Mesothelial cell of epicardium (in vitro differentiated cells): ENCODE measurements around a stretch of chr2.

- PRO-cap: unidirectional peak, minus-strand start at chr2:36569710
Measured at GRCh38 chr2:36569583-36569878, 28.4 kb downstream of the FEZ2 start.

GRCh38 chr2:36966751-36967407, 543 bp upstream of the STRN start:
- PRO-cap: bidirectional peak, plus-strand start at chr2:36966838, minus-strand start at chr2:36966673

DNA sequence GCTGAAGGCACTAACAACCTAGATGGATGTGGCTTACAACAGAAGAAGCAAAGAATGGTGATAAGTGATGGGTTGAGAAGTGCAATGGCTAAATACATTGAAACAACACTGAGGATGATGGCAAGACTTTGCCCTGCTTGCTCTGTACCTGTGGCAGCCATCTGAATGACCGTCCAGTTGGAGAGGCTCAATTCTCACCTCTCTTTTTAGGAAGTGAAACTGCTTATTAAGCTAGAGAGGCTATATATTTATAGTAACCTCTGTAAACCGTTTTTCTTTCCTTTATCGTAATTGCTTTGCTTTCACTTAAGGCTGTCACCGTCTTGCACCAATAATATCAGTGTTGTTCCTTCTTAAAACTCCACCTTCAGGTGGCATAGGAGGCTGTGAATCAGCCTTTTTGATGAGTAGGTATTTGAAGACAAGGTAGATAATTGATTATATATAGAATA, 5.8 kb downstream of the GPATCH11 start:
- PRO-cap: no peak

GRCh38 chr2:37326356-37326695, 1.7 kb upstream of the PRKD3 start:
- PRO-cap: no peak

DNA sequence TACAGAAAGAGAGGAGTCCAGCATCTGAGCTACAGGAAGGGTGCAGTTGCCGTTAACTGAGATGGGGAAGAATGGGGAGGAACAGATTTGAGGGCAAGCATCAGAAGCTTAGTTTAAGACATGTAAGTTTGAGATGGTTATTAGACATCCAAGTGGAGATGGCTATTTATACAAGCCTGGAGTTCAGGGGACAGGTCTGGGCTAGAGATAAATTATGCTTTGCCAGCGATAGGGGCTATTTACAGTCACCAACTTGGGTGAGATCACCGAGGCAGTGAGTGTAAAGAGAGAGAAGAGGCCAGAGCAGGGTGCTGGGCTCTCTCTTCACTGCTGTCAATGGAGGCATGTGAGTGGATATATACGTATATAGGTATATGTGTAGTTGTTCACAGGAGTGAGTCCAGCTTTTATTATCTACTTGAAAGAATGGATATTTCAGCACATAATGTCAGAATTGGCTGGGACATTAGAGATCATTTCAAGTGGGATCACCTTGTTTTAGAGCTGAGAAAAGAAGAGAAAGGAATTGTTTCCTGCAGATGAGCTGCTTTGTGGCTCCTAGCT, 81.0 kb downstream of the QPCT start:
- PRO-cap: no peak

DNA sequence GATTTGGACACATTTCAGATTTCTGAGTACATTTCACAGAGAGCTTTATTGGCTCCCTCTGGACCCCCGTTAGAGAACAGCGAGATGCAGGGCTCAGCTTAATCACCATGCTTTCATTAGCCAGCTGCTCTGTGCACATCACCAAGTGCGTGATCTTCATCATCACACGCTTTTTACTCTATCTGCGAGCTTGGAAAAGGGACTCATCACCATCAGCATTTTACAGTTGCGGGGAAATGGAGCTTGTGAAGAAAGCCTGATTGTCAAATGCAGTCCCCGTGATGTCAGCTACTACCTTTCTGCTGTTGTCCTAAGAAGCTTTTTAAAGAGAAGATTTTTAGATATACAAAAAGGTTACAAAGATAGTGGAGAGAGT, 88.5 kb downstream of the CDC42EP3 start:
- PRO-cap: no peak

DNA sequence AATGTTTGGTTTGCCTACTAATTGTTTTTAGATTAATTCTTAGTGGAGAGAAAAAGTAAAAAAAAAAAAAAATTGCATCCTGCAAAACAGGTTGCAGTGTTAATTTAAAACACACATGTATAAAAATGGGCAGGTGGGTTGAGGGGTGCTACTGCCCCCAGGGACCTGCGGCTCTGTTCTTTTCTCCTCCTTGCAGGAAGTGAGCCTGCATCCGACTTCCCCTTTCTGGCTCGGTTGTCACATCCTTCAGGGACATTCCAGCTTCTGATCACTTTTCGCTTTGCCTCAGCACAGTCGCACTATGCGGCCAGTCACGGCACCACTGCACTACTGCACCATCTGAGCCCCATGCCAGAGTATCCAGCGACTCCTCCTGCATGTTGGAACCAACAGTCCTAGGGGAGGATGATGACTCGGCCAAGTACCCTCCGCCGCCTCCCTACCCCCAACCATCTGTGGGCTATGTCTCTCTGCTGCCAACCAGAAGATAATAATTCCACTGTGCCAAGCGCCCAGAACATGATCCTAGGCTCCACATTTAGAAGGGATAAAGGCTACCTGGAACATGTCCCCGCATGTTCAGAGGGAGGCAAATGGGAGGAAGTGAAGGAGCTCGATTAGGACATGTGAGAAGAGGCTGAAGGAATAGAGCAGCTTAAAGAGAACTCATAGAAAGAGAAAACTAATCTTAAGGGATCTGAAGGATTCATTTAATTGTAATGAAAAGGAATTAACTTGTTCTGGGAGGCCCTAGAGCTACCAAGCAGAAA, 17.6 kb downstream of the CDC42EP3 start:
- PRO-cap: no peak

DNA sequence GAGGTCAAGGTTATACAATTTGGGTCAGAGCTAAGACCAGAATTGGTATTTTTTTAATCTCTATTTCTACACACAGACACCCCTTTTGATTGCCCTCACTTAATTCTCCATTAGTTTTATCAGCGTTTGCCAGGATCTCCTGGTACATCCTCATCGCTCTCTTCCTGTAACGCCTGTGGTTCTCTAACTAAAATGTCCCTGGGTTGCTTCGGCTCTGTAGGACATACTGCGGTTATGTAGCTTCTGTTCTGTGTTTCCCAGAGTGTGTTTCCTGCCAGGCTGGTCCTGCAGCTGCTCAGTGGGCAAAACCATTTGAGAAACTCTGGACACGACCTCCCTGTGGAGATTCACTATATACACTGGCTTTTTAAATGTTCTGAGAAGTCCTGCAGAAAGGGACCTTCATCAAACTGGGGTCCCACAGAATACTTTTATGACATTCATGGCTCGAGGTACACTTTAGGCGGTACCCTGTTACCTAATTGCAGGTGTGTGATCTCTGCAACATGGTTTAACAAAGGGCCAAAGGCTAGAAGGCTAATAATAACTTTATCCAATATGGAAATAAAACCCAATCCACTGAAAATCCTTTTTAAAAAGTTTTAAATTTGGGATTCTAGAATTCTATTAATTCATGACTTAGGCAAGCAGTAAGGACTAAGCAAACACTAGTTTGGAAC, 5.4 kb downstream of the CDC42EP3 start:
- PRO-cap: no peak

- PRO-cap: no peak
Measured at GRCh38 chr2:37758083-37758283, 86.5 kb upstream of the CDC42EP3 start.

DNA sequence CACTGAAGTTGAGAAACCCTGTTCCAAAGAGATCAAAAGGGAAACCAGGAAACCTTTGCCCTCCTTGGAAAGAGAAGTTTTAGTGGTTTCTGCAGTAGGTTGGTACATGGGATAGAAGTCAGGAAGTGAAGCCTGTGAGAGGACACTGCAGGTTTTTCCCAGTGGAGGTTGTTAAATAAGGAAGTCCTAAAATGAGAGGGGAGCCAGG, 6.3 kb upstream of the RMDN2 start:
- PRO-cap: no peak

GRCh38 chr2:37982415-37982824, 57.3 kb downstream of the RMDN2 start:
- PRO-cap: no peak

GRCh38 chr2:38466377-38467434, 89.6 kb upstream of the ATL2 start:
- PRO-cap: no peak

DNA sequence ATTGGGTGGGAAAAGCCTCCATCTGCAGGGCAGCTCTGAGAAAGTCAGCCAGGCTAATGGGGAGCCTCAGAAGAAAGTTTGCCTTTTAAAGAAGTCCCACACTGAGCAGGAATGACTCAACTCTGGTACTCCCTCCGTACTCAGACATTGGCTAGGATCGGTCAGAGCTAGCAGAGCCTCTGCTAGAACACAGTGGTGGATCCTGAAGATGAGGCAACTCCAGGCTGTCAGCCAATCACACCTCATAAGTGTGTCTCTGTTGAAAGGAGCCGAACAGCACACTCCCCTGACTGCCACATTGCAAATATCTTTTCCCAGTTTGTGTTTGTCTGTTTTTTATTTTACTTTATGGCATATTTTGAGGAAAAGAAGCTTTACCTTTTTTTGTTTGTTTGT, 96.9 kb downstream of the HNRNPLL start:
- PRO-cap: no peak

GRCh38 chr2:38620502-38620757, 17.7 kb upstream of the HNRNPLL start:
- PRO-cap: no peak

DNA sequence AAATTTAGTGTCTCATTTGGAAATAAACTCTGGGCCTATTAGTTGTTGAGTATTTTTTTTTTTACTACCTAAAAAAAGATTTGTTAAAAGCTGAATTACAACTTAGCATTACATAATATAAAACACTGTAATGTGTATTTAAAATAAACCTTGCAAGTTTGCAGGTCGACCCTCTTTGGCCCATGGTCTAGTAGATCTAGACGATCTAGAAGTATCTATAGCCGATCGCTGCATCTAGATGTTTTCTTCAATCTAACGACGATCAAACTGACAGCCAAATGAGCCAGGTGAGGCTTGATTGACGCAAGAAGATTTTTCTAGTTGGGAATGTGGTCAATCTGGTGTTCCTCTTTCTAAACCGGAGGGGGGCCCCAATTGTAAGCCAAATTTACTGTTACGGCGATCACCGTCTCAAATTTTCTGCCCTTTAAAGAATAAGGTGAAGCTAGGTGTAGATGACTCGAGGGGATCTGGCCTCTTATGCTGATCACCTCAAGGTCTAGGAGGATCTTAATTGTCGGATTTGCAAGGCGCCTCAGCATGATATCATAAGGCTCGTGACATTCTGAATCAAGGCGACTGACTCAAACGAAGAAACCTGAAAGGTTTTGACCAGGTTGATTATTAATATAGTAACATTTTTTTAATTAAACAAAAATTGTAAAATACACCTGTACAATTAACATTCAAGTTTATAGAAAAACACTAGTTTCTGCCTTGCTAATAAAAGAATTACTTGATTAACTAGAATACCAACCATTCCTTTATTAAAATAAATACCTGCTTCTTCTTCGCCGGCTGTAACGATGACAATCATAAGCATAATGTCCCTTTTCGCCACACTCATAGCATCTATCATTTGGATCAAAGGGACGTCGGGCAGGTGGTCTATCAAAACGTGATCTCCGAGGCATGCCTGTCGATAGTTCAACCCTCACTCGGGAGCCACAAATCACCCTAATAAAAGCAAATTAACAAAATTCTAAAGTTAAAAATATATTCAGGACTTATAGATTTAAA, 2.1 kb downstream of the SRSF7 start:
- PRO-cap: no peak

- PRO-cap: no peak
Measured at GRCh38 chr2:39023578-39024269, 97.1 kb downstream of the SOS1 start.

GRCh38 chr2:39112126-39113345, 8.3 kb downstream of the SOS1 start:
- PRO-cap: no peak

DNA sequence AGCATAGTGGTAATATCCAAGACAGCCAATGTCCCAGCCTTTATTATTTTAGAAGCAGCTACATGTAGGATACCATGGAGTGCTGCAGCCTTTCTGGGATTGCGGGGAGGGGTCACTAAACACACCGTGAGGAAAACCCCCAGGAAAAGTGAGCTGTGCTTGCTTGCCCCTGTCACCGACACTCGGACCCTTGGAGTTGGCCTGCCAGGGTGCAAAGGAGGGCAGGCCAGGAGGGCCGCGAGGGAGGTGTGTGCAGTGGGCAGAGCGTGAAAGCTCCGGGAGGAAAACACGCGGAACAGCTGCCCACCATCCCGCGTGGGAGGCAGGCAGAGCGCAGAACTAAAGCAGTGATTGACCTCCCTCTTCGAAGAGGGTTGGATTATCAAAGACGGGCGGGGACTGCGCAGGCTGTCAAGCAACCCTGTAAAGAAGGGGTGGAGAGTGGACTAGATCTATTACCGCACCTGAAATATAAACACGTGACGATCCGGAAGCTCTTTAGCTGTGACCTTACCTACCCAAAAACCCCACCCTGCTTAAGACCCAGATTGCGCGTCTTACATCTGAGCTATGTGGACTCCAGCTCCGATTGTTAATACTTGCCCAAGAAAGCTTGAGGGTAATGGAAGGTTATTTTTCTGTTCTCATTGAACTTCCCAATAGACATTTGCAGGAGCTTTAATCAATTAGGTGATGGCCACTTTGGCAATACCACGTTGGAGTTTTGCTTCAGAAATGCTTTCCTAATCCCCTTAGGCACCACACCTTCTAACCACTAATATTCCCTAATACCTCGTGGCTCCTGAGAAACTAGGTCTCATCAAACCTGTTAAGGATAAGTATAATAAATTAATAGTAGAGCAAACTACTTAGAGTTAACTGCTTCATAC, 812 bp upstream of the MAP4K3 start:
- PRO-cap: no peak

DNA sequence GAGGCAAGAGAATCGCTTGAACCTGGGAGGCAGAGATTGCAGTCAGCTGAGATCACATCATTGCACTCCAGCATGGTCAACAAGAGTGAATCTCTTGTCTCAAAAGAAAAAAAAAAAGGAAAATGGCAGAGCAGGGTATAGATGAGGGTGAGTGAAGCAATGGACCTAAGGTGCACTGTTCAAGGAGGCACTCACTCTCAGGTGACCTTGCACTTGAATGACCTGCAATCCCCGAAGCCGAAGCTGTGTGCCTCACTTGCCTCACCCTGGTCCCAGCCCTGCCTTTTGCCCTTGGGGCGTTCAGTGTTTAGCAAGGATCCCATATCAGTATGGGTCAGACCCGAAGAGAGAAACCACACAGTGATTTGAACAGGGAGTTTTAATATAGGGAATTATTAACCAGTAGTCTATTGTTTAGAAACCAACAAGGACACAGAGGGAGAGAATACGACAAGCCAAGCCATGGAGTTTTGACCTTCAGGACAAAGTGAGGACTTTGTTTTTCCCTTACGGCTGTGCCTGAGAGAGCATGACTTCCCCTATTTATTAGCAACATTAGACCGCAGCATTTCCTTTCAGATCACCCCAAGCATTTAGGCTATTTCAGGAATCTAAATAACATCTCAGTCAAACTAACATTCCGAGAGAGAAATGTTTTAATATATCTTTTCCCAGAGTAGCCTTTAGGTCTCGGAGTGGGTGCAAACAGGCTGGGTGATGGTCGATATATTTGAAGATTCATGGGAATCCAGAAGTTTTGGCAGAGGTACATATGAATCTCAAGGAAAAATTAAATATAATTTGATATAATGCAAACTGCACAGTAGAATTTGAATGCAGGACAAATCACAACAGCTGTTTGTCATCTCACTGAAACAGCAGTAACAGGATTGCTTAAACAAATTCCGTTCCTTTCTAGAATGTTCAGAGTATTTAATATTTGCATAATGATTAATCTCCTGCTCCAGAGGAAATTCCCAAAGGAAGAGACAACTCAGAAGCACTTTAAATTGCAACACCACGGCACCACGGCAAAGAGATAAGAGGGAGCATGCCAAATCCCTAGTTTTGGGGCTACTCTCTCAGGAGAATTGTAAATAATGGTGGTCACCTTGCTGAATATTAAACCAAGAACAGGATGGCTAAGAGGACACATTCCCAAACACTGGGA, 67.4 kb upstream of the MAP4K3 start:
- PRO-cap: no peak

DNA sequence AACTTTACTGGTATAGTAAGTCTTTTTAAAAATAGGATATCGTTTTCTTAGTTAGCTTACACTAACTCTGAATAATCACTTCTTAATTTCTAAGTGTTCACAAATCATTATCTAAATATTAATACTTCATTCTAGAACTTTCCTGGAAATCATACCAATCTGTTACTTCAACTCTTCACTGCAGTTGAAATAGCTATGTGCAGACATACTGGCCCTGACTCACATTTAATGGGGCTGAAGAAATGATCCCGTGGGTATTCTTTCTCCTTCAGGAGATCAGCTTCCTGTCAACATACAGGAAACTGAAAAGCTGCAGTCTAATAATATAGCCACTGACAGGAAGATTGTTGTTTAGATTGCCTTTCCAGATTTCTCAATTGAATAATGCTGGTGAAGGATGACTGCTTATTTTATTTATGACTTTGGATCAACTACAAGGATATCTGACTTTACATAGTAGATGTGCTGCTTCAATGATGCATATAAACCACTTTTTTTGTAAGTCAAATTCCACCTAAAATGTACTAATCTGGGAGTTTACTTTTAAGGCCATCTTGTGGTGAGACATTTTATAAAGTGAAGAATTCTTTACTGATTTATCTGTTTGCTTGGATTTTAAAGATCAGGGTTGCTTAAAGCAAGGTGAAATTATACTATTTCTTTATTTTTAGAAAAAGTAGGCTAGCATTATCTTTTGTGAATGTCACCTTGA, 93.3 kb upstream of the MAP4K3 start:
- PRO-cap: no peak